SK-N-DZ (cell line): ENCODE measurements around a stretch of chr3.

DNA sequence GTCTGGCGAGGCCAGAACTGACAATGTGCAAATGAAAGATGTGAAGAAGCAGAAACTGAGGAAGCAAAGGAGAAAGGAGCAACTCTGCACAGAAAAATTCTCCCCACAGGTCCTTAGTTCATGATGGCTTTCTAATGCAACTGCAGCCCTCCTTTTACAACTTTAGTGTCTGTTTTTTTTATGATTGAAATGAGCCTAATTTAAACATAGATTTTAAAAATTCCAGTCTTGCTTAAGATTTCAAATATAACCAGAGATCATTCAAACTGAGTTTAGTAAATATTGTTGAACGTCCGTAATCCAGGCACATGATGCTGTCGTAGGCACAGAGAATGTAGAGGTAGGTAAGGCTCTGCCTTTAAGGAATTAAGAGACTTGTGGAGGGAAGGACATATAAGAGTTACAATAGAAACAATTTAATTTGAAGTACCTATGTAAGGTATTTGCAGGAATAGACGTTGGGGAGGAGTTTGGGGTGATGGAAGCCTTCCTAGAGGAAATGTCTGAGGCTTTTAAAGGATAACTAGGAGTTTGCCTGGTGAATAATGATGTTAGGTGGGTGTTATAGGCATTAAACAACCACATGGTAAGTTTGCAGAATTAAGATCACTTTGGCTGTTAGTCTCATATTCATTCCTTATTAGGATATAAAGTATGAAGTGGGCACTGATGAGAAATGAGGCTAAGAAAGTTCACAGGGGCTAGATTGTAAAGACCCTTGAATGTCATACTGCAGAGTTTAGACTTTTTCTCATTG is 5.0 kb downstream of the PRKCI start:
RAMPAGE:
- cytosol, long total RNA: no peak
- nucleus, long total RNA: no peak

GRCh38 chr3:170362149-170362647 is 4.7 kb downstream of the SKIL start:
RAMPAGE:
- cytosol, long total RNA: no peak
- nucleus, long total RNA: no peak

DNA sequence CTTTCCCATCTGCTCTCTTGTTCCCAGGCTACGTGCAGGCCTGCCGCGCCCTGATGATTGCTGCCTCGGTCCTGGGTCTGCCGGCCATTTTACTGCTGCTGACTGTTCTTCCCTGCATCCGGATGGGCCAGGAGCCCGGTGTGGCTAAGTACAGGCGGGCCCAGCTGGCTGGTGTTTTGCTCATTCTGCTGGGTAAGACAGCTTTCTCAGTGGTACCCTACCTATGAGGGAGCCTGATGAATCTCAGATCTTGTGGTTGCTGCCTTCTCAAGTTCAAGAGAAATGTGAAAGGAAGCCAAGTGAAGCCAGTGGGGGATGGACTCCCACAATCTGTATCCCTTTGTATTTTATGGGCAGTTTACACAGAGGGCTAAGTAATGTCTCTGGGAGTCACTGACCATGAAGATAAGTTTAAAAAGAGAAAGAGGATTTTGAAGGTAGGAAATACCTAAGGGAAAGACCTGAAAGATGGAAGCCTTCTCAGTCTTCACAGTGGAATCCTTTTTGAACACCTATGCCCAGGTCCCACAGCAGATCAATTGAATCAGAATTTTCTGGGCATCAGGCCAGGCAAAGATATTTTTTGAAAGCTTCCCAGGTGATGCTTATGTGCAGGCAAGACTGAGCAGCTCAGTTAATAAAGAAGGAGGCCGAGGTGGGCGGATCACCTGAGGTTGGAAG is 4.6 kb downstream of the CLDN11 start:
RAMPAGE:
- cytosol, long total RNA: no peak
- nucleus, long total RNA: no peak

GRCh38 chr3:170760013-170760380 is 110.0 kb downstream of the RPL22L1 start:
RAMPAGE:
- cytosol, long total RNA: no peak
- nucleus, long total RNA: no peak

DNA sequence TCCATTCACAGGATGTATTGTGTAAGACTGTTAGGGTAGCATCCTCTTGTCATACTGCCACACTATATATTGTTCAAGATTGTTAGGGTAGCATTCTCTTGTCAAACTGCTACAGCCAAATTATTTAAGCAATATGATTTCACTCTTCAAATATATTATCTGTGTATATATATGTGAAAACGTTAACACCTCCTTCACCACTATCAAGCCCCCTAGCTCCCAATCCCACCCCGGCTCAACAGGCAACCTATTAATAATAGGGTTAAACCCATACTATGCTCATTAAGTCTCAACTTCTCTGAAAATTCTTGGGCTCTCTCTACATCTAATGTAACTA is 3.4 kb downstream of the RPL22L1 start:
RAMPAGE:
- cytosol, long total RNA: no peak
- nucleus, long total RNA: no peak

DNA sequence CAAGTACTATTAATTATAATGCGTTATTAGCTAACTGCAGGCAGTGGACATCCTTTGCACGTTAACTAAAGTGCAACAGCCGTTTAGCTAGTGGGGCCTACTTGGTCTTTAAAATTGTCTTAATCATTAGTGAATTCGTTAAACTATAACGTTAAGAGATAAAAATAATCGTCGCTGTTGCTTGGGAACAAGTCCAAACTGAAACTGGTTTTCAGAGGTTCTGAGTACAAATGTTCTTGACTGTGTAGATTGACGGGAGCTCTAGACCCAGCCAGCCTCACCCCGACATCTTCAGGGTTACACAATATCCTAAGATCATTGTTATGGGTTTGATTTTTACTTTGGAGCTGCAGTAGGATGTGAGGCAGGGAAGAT is 48.1 kb downstream of the SLC2A2 start:
RAMPAGE:
- cytosol, long total RNA: no peak
- nucleus, long total RNA: no peak

GRCh38 chr3:171017178-171017578 is 9.3 kb downstream of the SLC2A2 start:
RAMPAGE:
- cytosol, long total RNA: no peak
- nucleus, long total RNA: no peak

RAMPAGE:
- cytosol, long total RNA: no peak
- nucleus, long total RNA: no peak
Measured at GRCh38 chr3:171491428-171491839, 31.2 kb upstream of the TNIK start.

DNA sequence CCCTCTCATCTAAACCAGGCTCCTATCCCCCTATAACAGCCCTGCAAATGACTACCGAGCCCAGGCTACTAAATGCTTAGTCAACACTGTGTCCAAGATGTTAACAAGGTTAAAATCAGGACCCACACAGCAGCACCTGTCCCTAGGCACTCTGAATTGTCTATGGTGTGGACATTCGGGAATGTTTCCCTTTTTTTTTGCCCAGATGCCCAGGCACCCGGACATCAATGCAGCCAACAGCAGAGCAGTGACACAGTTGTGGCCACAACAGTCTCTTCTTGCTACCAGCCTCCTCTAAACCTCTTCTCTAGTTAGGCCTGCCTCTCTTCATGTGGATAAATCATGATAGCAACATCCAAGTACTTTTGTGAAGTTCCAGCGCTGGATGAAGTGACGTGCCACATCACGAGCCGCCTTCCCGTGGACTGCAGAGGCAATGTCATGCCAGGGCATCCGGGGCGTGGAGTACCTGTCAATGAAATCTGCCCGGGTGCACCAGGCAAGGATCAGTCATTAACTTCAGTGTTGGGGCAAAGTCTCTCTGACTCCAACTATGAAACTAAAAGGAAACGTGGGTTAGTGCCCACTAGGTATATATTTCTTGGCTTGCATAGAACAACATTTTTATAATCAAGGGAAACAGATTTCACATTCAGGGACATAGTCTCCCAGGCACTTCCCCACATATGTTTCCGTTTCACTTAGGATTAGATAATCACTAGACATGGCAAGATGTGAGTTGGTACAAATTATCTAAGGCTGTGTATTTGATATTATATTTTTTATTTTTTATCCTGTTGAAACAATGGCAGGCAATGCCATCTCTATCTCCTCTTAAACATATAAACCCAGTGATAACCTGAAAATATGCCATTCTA is 133.7 kb downstream of the PLD1 start:
RAMPAGE:
- cytosol, long total RNA: no peak
- nucleus, long total RNA: no peak

GRCh38 chr3:171683031-171683522 is 127.2 kb downstream of the PLD1 start:
RAMPAGE:
- cytosol, long total RNA: no peak
- nucleus, long total RNA: no peak

DNA sequence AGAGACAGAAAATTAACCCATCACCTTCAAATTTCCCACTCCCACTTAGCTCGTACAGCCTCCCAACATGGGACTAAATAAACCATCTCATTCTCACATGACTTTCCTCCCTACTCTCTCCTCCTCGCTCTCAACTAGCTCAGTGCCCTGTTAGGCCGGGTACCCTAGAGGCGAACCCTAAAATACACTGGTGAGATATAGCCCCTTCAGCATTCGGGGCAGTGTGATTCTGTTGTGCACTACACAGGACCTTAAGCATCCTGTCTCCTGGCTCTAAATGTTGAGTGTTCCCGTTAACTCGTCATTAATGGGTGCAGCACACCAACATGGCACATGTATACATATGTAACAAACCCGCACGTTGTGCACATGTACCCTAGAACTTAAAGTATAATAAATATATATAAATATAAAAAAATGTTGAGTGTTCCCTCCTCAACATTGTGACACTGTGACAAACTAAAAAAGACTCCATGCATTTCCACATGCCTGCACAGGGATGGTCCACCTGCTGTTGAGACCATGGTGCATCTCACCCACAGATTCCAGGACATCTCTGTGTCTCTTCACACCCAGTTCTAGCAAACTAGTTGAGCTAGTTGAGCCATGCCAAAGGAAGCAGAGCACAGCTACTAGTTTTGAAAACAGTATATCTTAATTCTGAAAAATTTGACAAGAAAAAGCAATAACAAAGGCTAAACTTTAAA is 85.3 kb downstream of the PLD1 start:
RAMPAGE:
- cytosol, long total RNA: no peak
- nucleus, long total RNA: no peak

RAMPAGE:
- cytosol, long total RNA: no peak
- nucleus, long total RNA: no peak
Measured at GRCh38 chr3:171777115-171777907, 33.0 kb downstream of the PLD1 start.

GRCh38 chr3:171791207-171792386 is 18.7 kb downstream of the PLD1 start:
RAMPAGE:
- cytosol, long total RNA: no peak
- nucleus, long total RNA: no peak

DNA sequence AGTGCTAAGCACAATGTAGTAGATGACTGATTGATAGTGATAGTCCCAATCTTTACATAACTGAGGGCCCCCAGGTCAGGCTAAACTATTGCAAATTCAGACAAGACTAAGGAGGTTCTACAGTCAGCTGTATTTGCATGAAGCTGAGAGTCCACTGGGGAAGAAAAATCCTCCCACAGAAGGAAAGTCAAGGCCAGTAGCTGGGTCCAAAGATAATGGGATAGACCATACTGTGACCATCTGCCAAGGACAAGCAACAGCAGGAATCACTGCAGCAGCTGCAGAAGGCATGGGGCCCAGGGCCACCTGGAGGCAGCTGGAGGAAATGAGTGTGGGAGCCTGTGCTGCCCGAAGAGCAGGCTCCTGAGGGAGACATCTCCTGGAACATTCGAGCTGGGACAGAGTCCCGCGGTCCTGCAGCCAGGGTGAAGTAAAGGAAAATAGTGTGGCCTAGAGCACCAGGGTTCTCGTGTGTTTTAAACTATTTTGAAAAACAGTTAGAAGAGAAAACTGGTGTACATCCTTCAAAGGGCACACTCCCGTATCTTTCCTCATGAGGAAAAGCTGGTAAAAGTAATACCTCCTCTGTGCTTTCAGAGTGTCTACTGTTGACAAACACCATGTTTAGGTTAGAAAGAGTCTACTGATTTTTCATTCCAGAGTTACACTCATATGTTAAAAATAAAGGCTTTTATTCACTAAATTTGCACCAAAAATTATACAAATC is 13.2 kb upstream of the TMEM212 start:
RAMPAGE:
- cytosol, long total RNA: no peak
- nucleus, long total RNA: no peak

DNA sequence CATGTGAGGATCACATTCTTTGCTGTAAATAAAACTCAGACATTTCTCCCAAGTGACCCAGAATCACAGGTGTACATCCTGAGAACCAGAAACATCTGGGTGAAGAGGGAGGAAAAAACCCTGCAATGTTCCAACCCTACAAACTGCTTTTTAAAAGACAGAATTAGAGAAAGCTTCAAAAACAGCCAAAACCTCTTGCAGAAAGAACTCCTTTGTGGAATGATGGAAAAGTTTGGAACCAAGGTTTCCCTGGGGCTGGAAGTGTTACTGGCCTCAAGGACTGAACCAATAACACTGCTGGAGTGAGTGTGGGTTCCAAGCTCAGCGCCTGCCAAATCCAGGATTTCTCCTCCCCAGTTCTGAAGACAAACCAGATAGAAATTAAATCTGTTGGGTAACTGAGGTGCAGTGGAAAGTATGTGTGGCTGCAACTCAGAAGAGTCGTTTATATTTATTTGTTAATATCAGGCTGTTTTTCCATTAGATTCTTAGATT is 66.6 kb upstream of the FNDC3B start:
RAMPAGE:
- cytosol, long total RNA: no peak
- nucleus, long total RNA: no peak

GRCh38 chr3:171980424-171981017 is 58.9 kb upstream of the FNDC3B start:
RAMPAGE:
- cytosol, long total RNA: no peak
- nucleus, long total RNA: no peak

RAMPAGE:
- cytosol, long total RNA: no peak
- nucleus, long total RNA: no peak
Measured at GRCh38 chr3:172057872-172058558, 18.6 kb downstream of the FNDC3B start.

GRCh38 chr3:172089341-172090039 is 50.1 kb downstream of the FNDC3B start:
RAMPAGE:
- cytosol, long total RNA: no peak
- nucleus, long total RNA: no peak

DNA sequence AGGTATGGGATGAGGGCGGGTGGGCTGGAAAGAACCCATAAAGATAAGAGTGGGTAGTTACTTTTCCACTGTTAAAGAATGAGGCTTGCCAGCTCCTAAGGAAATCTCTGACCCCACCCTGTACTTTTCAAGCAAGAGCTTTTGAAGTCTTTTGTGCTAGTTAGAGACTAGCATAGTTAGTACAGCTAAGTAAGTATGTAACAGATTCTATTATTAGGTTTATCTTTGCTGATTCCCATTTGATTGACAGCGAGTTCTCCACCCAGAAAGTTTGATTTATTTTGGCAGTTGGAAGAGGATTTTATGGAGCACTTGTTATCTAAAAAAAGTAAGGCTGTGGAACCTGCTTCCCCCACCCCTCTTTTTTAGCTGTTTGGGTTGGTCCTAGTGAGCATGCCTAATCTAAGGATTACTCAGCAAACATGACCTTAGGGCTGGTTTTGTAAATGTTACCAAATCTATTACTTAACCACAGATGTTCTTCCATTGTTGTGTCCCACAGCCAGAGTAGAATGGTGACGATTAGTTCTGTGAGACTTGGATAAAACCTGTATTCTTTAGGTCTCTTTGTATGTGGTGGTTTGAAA is 57.6 kb downstream of the FNDC3B start:
RAMPAGE:
- cytosol, long total RNA: no peak
- nucleus, long total RNA: no peak

DNA sequence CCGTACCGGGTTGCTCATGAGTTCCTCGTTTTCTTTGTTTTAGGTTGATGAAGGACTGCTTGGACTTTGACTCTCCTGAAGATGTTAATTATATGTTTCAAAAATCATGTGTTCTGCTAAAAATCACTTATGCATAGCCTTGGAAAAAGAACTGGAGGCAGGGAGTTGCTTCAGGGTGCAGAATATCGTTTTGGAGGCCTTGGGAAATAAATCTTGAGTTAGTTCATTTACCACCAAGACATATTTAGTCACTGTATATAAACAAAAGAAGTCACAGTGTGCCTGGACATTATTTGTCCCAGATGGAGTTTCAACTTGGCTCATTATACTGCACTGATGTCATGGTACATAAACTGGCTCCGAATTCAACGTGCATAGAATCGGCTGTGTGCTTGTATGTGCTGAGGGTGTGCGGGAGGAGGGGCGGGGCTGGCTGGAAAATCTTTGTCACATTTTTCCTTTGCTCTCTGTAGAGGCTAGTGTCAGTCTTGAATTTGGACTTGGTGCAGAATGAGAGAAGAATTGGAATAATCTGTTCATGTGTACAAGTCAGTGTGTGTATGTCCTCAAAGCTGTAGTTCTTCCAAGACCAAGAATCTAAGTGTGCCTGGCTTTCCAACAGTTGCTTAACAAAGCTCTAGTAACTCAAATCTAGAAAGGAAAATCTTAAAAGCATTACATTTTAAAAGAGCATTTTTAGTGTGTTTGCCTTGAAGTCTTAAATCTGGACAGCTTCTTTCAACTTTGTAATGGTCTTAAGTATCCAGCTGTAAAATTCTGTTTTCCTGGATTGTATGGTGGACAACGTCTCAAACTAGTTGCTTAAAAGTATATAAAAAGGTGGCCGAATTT is 86.7 kb downstream of the FNDC3B start:
RAMPAGE:
- cytosol, long total RNA: no peak
- nucleus, long total RNA: no peak